ENCODE measurements around the genes SMIM42, OR6Y1, SPTA1, OR6K3 and OR6N1.

DNA sequence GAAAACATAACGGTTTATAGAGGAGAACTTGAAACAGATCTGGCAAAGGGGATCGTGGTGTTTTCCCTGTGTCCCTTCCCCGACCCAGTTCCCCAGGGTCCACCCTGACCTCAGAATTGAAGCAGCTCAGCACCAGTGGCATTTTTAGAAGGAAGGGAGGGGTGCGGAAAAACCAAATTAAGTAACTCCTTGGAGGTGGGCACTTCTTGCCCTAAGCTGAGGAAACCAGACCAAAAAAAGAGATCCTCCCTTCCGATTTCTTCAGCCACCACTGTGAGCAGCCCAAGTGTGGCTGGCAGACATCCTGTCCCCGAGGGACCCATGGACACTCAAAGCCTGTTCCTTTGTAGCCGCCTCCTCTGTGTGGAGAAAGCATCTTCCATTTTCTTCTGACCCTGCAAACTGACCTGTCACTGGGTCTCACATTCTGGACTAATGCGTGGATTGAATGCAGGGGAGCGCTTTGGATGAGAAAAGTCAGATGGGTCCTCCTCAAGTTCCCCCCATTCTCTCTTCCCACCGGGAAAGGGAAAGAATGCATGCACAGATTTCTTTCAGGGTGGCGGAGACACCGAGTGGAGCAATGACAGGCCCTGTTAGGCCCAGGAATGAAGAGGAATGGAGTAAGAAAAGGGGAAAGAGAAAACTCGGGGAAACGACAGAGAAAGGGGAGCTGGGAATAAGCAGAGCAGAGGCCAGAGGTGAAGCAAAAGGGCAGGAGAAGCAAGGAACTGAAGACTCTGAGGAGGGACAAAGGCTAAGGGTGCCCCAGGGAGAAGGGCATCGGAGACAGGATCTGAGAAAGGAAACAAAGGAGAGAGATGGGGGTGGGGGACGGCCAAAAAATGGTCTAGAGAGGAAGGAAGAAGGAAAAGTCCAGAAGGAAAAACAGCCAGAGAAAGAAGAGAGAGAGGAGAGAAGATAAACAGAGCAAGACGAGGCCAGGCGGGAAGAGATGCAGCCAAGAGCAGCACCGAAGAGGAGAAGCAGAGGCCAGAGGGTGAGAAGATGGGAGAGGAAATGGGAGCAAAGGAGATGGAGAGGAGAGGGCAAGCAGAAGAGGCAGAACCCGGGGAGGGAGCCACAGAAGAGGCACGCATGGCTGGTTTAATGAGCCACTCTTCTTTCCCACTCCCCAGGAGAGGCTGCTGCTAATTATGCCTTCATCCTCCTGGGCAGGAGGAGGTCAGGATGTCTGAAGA lies 31.6 kb downstream of the KIRREL1 start:
- RRBS = no CpG with 5 or more reads among the region's 21 CpGs

DNA sequence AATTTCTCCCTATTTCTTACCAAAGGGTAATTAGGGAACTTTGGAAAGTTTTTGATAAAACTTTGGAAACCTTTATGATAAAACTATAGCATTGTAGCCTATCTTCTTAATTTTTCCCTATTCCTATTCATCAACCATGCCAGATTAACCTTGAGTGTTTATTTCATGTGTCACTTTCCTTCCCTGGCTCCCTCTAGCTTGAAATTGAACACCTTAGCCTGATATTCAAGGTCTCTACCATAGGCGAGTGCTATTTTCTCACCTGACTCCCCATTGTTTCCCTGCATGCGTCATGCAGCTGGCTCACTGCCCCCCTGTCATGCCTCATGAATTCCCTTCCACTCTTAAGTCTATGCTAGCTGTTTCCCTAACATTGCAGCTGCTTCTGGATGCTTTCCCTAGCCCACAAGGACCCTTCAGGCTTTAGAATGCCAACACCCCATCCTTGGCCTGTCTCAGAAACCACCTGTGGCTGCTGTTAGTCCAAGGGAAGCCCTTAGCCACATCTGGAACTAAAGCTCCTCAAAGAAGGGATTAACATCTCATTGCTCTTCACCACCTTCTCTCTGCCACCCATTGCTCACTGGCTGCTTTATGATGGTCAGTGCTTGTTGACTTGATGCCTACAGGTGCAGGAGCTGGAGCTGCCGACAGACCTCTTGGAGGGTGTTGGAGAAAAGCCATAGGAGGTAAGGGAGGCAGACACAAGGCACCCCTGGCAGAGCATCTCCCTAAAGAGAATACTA lies 4.0 kb downstream of the SMIM42 start:
- RRBS = no CpG with 5 or more reads among the region's 3 CpGs

DNA sequence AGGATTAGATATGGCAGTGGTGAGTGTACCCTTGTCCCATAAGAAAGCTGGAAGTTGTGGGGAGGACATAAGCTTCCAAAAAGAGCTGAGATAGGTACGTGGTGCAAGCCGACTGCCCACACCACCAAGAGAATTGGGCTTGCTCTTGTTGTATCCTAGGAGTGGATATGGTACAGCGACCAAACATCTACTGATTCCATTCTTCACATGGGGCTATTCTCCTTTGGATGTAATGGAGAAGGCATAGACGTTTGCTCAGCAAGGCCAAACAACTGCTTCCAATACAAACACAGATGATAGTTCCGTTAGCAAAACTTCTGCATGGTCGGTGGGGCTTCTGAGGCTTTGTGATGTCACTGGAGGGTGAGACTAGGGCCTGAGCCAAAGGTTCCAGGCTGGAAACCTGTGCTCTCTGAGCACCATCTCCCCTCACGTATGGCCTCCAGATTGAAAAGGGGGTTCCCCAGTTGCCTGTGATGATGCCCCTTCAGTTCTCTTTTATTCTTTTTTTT lies at the start of gene SMIM42:
SMIM42 (minus strand) TSS at position 296 of the 512 bp plus-strand sequence.
- RRBS = no CpG with 5 or more reads among the region's 7 CpGs

- RRBS = no CpG with 5 or more reads among the region's 7 CpGs
These were observed 2.2 kb downstream of the CD1D start for GRCh38 chr1:158182774-158183355.

GRCh38 chr1:158554282-158554838 lies at the start of gene OR6Y1:
OR6Y1 (minus strand) TSS chr1:158554405.
- RRBS = no CpG with 5 or more reads among the region's 5 CpGs

DNA sequence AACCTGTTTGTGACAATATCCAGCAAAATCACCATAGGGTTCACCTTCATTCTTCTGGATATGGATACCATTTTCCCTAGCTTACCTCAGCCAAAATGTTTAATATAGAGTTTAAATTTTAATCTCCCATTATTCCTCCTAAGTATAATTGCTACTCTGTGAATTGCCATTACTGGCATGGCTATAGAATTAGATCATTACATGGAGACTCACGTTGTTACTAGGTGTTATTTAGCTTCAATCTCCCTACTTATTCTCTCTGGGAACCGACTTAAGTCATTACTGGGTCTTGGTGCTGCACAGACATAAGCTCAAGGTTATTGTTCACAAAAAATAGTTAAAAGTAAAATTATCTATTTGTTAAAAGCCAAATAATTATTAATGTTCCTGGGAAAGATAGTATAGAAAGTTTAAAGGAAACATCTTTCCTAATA lies 479 bp downstream of the SPTA1 start:
- RRBS = no CpG with 5 or more reads among the region's 2 CpGs

DNA sequence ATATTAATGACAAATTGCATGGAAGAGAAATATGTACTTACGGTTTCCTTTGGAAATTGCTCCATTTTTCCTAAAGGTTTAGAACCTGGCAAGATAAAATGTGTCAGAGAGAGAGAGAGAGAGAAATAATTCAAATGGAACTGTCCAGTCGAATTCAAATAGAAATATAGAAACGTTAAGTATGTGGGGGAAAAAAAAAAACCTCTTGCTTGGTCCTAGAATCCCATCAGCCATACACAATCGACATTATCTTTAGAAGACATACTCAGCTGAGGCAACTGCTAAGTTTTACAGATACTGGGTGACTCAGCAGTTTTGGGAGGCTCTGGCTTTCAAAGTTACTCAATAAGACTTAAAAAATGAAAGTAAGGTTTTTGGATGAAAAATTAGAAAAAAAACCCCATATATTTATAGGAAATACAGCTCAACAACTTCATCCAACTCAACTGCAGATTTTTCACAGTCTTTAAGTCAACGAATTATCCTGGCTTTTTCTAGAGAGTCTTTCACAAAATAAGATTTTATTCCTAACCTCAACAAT lies at the start of gene SPTA1:
SPTA1 (minus strand) TSS at position 263 of the 541 bp plus-strand sequence.
- RRBS = no CpG with 5 or more reads among the region's 5 CpGs

GRCh38 chr1:158720534-158721065 lies at the start of gene OR6K3:
OR6K3 (minus strand) TSS chr1:158720720.
- RRBS = no CpG with 5 or more reads among the region's 2 CpGs

GRCh38 chr1:158772007-158772378 lies at the start of gene OR6N1:
OR6N1 (minus strand) TSS chr1:158772195.
- RRBS = no CpG with 5 or more reads among the region's 3 CpGs

GRCh38 chr1:159015323-159016041 lies 5.8 kb downstream of the IFI16 start:
- RRBS = no CpG with 5 or more reads among the region's 4 CpGs

DNA sequence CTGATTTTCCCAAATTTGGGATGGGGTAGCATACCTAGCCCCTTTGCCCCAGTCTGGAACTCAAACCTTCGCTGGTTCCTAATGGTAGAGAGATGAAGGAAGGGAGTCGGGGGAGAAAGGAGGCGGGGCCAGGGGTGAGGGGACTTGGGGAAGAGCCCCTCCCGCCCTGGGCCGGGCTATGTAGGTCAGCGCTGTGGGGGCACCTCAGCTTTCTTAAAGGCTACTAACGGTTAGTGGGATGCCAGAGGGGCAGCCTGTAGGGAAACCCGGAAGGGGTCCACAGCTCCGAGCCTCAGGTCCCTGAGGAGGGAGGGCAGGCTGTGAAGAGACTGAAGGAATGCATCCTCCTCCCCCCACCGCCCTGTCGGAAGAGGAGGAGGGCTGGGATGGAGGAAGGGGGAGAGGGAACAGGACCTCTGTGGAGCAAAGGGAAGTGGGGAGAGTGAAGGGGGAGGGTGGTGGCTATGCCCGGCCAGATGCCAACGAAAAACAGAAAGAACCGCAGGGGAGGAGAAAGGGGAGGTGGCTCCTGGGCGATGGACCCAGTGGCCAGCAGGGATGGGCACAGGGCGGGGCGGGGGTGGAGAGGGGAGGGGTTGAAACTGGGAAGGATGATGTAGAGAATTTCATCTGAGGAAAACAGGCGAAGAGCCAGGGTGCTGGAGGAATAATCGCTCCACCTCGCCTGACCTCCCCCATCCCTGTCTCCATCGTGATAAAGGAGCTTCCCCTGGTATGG lies 1.4 kb downstream of the CADM3 start:
- RRBS = 4% methylated on average over 3 of the region's 21 CpGs

DNA sequence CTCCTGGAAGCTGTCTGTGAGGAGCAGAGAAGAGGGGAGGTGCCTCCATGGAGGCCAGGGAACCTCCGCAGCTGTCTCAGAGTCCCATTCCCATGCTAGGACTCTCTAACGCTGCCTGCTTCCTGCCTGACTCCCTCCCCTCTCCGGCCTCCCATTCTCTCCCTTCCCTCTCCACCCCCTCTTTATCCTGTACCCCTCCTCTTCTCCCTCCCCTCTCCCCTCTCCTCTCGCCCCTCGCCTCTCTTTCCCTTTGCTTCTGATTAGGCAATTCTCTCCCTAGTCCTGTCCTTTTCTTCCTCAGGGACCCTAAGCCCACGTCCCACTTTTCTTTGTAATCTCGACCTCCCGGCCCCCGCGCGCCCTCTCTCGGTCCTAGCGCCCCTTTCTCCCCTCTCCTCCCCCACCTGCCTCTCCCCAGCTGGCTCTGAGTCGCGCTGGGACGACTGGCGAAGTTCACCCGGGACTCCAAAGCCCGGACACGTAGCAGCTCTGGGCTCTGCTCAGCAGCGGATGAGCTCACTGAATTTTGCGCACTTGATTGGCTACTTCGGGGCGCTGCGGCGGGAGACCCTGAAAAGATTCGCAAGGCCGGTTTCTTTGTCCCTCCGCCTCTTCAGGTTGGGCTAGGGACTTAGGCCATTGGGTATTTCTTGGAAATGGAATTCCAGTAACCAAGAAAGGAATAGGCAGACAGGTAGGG lies 16.4 kb upstream of the ACKR1 start:
- RRBS = no CpG with 5 or more reads among the region's 29 CpGs

DNA sequence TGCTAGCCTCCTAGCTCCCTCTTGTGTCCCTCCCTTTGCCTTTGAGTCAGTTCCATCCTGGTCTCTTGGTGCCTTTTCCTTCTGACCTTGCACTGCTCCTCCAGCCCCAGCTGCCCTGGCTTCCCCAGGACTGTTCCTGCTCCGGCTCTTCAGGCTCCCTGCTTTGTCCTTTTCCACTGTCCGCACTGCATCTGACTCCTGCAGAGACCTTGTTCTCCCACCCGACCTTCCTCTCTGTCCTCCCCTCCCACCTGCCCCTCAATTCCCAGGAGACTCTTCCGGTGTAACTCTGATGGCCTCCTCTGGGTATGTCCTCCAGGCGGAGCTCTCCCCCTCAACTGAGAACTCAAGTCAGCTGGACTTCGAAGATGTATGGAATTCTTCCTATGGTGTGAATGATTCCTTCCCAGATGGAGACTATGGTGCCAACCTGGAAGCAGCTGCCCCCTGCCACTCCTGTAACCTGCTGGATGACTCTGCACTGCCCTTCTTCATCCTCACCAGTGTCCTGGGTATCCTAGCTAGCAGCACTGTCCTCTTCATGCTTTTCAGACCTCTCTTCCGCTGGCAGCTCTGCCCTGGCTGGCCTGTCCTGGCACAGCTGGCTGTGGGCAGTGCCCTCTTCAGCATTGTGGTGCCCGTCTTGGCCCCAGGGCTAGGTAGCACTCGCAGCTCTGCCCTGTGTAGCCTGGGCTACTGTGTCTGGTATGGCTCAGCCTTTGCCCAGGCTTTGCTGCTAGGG lies 638 bp downstream of the ACKR1 start:
- RRBS = no CpG with 5 or more reads among the region's 9 CpGs

- RRBS = no CpG with 5 or more reads among the region's 4 CpGs
These were observed 25.5 kb downstream of the OR10J1 start for GRCh38 chr1:159465035-159465378.

DNA sequence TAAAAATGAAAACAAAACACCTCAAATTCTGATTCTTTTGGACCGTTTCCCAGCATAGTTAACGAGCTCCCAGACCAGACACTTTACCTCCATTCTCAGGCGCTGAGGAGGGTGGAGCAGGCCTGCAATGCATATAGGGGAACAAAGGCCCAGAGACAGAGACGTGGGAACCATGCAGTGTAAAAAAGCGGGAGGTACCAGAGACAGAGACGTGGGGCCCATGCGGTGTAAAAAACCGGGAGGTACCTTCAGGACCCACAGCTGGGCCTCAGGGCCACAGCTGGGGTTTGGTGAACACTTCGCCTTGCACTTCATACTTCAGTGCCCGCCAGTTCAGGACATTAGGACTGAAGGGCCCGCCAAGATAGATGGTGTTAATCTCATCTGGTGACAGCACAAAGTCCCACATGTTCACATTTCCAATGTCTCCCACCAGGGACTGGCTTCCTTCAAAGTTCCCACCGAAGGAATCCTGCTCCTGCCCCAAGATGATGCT lies 1.1 kb downstream of the CRP start:
- RRBS = no CpG with 5 or more reads among the region's 12 CpGs

GRCh38 chr1:159854741-159855404 lies 7.6 kb downstream of the VSIG8 start:
- RRBS = 2% methylated on average over 16 of the region's 63 CpGs

- RRBS = no CpG with 5 or more reads among the region's 13 CpGs
These were observed 10.6 kb downstream of the TAGLN2 start for GRCh38 chr1:159914532-159915184.

GRCh38 chr1:159917347-159917783 lies 7.9 kb downstream of the TAGLN2 start:
- RRBS = no CpG with 5 or more reads among the region's 6 CpGs

DNA sequence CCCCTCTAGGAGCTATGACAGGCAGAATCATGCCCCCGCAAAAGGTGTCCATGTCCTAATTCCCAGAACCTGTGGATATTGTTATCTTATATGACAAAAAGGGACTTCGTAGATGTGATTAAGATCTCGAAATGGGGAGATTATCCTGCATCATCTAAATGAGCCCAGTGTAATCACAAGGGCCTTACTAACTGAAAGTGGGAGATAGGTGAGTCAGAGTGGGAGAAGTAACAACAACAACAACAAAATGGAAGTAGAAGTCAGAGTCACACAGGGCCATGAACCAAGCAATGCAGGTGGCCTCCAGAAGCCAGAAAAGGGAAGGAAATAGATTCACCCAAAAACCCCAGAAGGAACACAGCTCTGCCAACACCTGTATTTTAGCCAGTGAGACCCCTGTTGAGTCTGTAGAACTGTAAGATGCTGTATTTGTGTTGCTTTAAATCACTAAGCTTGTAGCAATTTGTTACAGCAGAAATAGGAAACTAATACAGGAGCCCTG lies 4.1 kb downstream of the TAGLN2 start:
- RRBS = no CpG with 5 or more reads among the region's 3 CpGs

GRCh38 chr1:159925556-159926424 lies 483 bp upstream of the TAGLN2 start:
- RRBS = no CpG with 5 or more reads among the region's 20 CpGs

Measured in AG04449 (cell line).